ENCODE results near the genes SNX7 and PLPPR5.

DNA sequence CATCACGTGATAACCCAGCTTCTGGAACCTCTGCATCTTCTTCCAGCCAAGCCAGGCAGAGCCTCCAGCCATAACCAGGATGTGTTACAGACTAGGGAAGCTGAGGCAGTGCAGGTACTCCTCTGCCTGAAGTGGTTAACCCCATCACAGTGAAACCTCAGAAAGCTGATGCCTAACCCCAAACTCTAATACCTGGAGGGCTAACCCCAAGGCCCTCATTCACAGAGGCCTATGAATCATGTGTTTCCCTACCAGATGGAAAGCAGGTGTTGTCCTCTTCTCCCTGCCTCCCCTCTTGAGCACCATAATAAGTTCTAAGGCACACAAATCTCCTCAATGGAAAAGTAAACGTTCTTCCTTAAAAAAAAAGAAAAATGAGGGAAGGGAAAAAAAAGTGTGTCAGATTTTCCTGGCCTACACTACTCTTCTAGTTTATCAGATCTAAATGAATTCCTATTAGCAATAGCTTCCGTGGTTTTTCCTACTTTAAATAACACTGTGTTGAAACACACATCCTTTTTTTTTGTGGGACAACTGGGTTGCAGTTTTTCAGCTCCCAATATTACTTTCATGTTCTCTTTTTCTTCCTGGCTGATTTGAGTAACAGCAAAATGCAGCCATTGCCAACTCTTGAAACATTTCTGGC, 43.1 kb downstream of the SLC44A3 start:
- RRBS: no CpG with 5 or more reads among the region's 3 CpGs

DNA sequence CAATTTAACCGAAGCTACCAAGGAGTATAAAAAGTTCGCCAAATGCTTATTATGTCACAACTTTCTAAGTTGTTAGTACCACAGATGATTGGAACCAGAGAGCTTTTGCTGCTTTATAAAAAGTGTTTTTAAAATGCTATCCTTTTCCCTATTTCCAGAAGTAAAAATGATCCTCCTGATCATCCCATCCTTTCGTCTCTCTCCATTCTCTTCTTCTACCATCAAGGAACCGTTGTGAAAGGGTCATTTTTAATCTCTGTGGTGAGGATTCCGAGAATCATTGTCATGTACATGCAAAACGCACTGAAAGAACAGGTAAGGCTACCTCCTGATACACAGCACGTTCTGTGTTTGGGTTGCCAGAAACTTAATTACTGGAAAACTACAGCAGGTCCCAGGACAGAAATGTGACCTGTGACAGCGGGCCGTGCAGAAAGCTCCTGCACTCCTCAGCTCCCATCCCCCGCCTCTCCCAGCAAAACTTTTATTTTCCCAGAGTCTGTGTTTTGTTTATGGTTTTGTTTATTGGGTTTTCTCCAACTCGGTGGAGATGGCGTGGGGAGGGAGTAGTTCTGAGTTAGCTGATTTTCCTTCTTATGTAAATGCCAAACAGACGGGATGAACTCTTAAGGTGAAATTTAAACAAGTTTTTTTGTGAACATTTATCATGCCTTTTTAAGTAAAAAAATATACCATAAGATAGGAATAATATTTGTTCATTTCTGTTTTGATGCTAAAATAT, 44.6 kb downstream of the SLC44A3 start:
- RRBS: no CpG with 5 or more reads among the region's 13 CpGs

GRCh38 chr1:94883608-94884048, 43.3 kb downstream of the CNN3 start:
- RRBS: no CpG with 5 or more reads among the region's 5 CpGs

DNA sequence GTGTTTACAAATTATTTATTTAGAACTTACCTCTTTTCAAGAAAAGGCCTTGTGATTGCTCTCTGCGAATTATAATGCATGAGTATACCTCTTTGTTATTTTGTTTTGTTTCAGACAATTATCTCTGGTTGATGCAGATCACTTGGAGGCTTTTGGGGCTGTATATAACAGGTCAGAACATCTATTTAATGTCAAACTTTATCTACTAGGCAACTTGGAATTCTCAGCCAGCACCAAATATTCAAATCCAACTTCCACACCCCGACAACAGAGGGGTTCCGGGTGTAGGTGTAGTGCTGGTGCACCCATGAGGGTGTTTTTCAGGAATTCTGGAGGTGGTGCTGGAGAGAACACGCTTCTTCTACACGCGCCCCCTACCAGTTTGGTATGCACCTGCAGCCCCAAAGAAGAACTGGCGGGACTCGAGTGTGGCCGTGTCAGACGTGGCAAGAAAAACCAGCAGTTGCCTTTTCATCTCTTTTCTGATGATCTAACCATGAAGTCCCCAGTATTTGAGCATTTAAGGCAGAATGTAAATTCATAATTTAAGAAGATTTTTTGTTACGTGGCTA, 575 bp upstream of the TLCD4 start:
- RRBS: no CpG with 5 or more reads among the region's 11 CpGs

DNA sequence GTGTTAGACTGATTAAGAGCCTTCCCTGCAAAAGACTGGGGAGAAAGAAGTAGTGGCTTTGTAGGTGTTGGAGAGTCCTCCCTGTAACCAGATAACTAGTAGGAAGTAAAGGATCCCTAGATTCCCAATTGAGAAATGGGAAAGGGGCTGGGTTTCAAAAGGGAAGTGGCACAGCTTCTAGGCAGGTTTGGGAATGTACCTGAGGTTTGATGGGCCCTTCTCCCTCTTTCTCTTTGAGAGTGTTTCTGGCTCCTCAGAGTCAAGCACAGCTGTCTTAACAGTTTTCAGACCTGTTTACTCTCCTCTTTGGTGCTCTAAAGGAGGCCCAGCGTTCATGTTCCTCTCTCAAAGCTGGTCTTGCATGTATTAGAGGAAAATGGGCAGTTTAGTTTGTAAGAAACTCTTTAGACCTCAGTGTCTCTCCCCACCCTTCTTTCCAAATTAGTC, 2.3 kb downstream of the TLCD4 start:
- RRBS: no CpG with 5 or more reads among the region's 1 CpG

GRCh38 chr1:96425463-96425852, 296.1 kb upstream of the PTBP2 start:
- RRBS: no CpG with 5 or more reads among the region's 4 CpGs

GRCh38 chr1:97943296-97943819, 22.5 kb upstream of the DPYD start:
- RRBS: no CpG with 5 or more reads among the region's 5 CpGs

GRCh38 chr1:98049436-98049754, 128.6 kb upstream of the DPYD start:
- RRBS: no CpG with 5 or more reads among the region's 17 CpGs

DNA sequence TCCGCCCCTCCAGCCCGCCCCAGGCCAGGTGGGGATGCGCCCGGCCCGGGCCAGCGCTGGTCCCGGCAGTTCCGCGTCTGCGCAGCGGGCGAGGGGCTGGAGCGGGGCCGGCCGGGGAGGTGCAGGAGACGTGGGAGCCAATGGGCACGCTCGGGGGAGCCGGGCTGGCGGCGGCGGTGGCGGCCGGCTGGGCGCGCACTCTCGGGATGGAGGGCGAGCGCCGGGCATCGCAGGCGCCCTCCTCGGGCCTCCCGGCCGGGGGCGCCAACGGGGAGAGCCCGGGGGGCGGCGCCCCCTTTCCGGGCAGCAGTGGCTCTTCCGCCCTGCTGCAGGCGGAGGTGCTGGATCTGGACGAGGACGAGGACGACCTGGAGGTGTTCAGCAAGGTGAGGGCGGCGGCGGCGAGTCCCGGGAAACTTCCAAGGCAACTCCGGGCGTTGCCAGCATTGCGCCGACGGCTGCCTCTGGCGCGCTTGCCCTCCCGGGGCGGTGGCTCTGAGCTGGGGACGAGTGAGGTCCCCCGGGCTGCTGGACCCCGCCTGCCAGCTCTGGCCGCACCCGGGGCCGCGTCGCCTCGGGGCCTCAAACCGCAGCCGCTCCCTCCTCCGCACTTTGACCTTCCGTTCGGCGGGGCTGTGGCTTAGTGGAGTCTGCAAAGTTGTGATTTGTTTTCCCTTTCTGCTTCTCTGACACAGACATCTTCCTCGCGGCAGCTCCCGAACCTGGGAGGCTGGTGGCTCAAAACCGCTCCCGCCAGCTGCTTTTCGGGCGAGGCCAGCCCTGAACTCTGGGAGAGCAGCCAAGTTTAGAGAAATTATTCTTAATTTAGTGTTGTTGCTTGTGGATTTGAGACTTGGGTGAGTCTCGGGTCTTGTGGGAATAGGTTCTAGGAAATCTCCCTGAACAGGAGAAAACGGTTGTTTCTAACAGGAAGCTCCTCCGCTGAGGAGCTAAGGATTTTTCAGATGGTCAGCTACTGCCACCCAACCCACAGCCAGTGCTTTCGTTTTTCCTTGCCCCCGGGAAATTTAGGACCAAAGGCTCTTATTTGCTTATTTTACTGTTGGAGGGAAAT, at the start of gene SNX7:
TSS of gene SNX7 (plus strand) at position 196 of the 1,075 bp plus-strand sequence.
- RRBS: 1% methylated on average over 44 of the region's 87 CpGs

DNA sequence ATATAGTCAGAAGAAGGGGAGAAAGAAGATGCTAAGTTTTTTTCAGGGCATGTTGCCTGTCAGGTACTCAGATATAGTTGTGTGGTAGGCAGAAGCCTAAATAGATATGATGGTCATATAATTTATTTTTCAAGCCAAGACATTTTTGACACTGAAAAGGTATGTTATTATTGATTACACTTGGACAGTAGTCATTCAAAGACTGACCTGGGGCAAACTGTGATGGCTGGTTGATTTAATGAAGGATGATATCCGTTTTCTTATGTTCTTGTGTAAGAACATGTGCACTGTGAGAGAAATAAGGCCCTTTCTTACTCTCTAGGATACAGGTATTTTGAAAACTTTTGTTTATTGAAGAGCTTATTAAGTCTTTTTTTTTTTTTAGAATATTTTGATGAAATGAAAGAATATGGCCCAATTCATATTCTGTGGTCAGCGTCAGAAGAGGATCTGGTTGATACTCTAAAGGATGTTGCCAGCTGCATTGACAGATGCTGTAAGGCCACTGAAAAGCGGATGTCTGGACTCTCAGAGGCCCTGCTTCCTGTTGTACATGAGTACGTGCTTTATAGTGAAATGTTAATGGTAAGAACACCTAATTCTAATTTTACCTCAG, 36.9 kb downstream of the SNX7 start:
- RRBS: no CpG with 5 or more reads among the region's 4 CpGs

DNA sequence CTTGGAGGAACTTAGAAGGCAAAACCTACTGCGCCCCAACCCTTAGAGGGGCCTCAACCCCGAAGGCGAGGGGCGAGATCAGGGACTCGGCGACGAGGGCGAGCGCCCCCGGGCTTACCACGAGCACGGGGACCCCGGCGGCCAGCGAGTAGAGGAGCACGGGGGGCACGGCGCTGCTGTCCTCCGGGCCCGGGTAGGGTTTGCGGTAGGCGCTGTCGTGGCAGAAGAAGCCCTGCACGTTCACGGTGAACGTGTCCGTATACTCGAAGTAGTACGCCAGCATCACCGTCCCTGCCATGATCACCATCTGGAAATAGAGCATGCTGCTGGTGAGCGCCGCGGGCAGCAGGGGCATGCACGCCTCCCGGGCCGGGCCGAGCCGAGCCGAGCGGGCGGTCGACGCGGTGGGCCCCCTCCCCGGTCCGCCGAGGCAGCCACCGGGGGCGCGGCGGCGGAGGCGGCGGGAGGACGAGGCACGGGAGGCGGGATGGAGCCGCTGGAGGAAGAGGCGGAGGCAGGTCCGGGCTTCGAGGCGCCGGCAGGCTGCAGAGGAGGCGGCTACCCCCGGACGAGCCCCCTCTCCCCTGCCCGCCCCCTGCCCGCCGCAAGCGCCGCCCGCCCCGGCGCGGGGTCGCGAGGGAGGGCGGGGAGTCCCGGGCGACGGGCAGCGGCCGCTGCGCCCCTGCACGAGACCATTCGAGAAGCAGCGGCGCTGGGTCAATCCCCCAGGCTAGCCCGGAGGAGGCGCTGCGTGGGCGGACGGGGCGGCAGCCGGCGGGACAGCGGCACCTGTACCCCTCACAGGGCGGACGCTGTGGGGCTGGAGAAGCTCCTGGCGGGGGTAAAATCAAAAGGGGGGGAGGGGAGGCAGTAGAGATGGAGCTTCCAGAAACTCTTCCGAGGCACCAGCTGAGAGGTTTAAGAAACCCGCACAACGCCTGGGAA, at the start of gene PLPPR5:
TSS of gene PLPPR5 (minus strand) at position 545 of the 945 bp plus-strand sequence.
- RRBS: 3% methylated on average over 53 of the region's 103 CpGs

DNA sequence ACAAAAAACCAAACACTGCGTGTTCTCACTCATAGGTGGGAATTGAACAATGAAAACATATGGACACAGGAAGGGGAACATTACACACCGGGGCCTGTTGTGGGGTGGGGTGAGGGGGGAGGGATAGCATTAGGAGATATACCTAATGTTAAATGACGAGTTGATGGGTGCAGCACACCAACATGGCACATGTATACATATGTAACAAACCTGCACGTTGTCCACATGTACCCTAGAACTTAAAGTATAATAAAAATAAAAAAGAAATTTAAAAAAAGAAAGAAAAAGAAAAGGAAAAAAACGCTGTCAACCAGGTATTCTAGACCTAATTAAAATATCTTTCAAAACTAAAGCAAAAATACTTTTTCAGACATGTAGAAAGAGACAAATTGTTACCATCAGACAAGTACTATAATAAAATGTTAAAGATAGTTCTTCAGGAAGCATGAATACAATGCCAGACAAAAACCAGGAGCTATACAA, 124.3 kb upstream of the PALMD start:
- RRBS: no CpG with 5 or more reads among the region's 5 CpGs

GRCh38 chr1:99603826-99604226, 42.1 kb upstream of the PALMD start:
- RRBS: no CpG with 5 or more reads among the region's 1 CpG

DNA sequence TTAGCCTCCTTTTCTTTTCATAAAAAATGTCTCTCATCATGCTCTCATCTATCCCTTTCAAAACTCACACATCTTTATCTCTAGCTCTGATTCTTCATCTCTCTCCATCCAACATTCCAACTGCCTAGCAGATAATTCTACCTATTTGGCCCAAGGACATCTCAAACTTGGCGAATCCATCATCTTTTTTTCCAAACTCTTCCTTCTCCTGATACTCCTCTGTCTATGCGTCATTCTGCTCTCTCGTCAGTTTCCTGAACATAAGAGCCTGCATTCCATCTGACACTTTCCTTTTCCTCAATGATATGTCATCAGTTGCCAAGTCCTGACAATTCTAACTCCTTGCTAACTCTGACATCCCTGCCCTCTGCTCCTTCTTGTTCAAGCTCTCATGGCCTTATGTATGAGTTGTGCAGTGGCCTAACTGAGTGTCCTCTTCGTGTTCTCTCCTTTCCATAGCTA, 11.2 kb downstream of the PALMD start:
- RRBS: no CpG with 5 or more reads among the region's 4 CpGs

- RRBS: no CpG with 5 or more reads among the region's 7 CpGs
These were observed 7.4 kb downstream of the FRRS1 start for GRCh38 chr1:99758737-99759688.

GRCh38 chr1:100036572-100037200, 1.2 kb upstream of the MFSD14A start:
- RRBS: no CpG with 5 or more reads among the region's 3 CpGs

DNA sequence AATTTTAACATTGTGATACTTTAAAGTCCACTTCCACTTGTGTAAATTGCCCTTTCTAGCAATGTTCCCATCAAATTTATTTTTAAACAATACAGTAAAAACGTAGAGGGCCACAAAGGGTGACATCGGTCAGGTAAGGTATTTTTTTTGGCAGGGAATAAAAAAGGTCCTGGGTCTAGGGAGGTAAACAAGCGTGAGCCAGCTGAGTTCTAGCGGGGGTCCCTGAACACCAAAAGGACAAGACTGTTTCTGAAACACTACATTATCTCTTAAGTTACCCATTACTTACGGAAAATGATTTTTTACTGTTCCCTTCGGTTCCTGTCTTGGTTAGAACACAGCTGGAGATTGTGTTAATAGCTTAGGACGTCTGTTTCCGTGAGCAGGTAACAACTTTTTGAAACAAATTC, 449 bp upstream of the MFSD14A start:
- RRBS: no CpG with 5 or more reads among the region's 8 CpGs

GRCh38 chr1:100270435-100270946, 4.5 kb downstream of the RTCA start:
- RRBS: no CpG with 5 or more reads among the region's 2 CpGs

DNA sequence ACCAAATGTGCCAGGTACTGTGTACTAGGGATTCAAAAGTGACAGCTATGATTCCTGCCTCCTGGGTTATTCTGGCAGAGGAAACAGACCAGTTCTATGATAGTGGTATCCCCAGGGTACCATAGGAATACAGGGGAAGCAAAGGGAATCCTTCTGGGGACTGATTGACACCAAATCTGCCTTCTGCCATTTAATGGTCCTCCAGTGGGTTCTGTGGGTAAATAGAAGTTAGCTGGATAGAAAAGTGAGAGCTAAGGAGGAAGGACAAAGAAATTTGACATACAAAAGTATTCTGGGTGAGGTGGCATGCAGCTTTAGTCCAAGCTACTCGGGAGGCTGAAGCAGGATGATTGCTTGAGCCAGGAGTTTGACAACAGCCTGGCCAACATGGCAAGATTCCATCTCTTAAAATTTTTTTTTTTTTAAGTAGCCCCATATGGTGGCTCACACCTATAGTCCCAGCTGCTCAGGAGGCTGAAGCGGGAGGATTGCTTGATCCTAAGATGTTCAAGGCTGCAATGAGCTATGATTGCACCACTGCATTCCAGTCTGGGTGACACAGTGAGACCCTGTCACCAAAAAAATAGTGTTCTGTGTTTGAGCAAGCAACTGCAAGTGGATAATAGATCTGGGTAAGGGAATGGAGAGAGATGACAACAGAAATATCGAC, 13.3 kb downstream of the RTCA start:
- RRBS: no CpG with 5 or more reads among the region's 3 CpGs

DNA sequence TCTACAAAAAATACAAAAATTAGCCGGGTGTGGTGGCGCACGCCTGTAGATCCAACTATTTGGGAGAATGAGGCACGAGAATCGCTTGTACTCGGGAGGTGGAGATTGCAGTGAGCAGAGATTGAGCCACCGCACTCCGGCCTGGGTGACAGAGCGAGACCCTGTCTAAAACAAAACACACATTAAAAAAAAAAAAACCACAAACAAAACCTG, 1.4 kb upstream of the CDC14A start:
- RRBS: no CpG with 5 or more reads among the region's 9 CpGs